Parietal lobe (tissue), 2 donors: ENCODE measurements around the gene ZNF620.

DNA sequence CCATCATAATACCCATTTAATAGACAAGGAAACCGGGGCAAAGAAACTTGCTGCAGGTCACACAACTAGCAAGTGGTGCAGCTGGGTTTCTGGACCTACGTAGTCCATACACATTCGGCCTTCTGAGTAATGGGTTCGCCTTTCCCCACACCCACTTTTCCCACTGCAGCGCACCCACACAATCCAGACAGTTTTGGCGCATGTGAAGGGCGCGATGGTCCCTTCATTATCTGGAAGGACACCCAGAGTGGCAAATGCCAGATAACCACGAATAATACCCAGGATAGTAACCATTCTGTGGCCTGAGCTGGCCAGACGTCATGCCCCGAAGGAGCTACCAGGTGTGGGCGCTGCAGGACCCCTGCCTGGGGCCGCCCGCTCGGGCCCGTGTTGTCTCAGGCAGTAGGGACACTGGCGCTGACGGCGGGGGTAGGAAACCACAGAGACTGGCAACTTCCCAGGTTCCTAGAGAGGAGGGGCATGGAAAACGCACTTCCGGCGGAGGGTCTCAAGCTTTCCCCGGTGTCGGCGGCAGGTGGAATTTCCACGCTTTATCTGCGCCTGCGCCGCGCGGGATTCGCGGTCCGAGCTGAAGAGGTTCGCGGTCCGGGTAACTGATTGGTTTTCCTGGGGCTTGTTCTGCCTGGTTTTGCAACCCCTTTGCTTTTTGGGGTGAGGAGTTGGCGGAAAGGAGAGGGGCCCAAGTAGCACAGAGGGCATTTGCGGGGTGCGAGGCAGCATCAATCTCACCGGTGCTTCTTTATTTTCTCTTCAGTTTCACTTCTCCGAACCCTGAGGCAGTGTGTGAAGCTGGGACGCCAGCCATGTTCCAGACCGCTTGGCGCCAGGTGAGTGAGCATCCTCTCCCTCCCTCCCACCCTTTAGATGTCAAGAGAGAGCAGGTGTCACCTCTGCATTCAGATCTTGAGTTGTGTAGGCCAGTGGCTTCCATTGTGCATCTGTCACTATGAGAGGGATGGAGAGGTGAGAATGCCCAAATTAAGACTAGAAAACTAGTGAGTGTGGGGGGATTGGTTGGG is at the start of gene ZNF620:
TSS of gene ZNF620 (plus strand) at position 511 of the 1,040 bp plus-strand sequence.
- RAMPAGE, long total RNA = no peak

- RAMPAGE, long total RNA = no peak
Observed at GRCh38 chr3:40542291-40542902, 17.6 kb downstream of the ZNF621 start.

- RAMPAGE, long total RNA = no peak
Observed at GRCh38 chr3:40623831-40624077, 99.0 kb downstream of the ZNF621 start.

DNA sequence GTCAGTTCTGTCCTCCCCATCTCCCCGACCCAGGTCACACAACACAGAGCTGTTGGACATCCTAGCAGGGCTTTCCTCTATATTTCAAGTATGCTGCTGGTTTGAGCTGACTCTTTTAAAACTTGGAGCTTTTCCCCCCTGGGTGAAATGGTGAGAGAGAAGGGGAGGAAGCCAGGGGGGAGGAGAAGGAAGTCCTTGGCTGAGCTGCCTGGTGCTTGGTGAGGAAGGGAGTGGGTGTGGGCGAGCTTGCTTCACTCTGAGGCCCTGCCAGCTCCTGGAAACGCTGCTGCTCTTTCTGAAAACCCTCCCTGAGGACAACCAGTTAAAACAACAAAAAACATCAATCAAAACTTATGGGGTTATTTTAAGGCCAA is 165.9 kb downstream of the ZNF621 start:
- RAMPAGE, long total RNA = no peak

DNA sequence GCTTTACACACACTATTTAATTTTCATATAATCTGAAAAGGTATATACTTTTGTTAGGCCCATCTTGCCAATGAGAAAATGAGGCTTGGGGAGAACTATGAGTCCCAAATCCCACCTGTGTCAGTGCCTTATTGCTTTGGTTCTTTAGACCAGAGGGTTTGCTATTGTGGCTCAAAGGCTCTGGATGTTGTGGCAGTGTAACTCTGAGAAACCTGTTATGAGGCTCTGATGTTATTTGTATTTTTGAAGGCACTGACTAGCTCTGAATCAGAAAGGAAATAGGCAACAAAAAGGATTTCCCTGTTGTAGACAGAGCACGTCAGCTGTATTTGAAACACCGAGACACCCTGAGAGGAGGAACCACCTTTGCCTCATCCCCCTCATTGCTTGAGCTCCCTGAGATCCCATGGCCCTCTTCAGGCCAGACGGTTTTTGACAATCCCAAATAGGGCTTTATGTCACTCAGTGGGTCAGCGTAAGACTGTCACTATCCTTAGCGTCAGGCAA is 254.1 kb downstream of the ZNF621 start:
- RAMPAGE, long total RNA = no peak

GRCh38 chr3:40975439-40976421 is 223.6 kb upstream of the CTNNB1 start:
- RAMPAGE, long total RNA = no peak

DNA sequence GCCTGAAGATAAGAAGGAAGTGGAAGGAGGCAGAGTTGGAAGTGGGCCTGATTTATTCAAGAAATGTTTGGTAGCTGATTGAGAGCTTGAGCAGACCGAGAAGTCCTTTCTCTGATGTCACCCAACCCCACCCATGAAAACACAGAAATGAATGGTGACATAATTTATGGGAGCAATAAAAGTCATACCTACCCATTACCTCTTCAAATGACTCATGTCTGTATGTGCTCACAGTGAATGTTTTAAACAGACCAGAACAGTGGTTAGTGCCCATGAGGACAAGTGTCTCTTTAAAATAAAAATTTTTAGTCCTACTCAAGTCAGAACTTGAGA is 39.5 kb upstream of the CTNNB1 start:
- RAMPAGE, long total RNA = no peak

GRCh38 chr3:41223573-41223940 is 24.3 kb downstream of the CTNNB1 start:
- RAMPAGE, long total RNA = no peak

DNA sequence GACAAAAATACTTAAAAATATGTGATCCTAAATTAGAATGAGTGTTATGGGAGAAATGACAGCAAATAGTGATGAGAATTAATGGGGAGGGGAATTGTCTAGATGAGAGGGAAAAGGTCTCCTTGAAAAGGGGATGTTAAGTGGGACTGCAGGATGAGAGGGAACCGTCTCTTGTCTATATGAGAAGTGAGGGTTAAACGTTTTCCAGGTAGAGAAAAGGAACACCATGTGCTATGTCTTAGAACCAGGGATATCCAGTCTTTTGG is 31.2 kb downstream of the CTNNB1 start:
- RAMPAGE, long total RNA = no peak

DNA sequence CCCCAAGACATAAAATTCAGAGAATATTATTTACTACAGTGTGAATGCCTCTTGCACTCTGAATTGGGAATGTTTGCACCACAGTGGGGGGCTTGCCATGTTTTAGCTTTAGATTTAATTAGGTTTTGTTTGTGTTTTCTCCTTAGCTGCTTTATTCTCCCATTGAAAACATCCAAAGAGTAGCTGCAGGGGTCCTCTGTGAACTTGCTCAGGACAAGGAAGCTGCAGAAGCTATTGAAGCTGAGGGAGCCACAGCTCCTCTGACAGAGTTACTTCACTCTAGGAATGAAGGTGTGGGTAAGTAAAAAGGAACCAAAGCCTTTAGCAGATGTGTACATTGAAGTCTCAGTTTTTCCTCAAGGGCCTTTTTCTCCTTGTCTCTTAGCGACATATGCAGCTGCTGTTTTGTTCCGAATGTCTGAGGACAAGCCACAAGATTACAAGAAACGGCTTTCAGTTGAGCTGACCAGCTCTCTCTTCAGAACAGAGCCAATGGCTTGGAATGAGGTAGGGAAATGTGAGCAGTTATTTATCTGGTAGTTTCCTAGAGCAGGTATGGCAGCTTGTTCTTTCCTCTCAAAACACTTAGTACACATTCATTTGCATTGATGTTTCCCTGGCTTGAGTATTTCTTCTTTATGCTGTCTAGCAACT is 37.0 kb downstream of the CTNNB1 start:
- RAMPAGE, long total RNA = no peak

DNA sequence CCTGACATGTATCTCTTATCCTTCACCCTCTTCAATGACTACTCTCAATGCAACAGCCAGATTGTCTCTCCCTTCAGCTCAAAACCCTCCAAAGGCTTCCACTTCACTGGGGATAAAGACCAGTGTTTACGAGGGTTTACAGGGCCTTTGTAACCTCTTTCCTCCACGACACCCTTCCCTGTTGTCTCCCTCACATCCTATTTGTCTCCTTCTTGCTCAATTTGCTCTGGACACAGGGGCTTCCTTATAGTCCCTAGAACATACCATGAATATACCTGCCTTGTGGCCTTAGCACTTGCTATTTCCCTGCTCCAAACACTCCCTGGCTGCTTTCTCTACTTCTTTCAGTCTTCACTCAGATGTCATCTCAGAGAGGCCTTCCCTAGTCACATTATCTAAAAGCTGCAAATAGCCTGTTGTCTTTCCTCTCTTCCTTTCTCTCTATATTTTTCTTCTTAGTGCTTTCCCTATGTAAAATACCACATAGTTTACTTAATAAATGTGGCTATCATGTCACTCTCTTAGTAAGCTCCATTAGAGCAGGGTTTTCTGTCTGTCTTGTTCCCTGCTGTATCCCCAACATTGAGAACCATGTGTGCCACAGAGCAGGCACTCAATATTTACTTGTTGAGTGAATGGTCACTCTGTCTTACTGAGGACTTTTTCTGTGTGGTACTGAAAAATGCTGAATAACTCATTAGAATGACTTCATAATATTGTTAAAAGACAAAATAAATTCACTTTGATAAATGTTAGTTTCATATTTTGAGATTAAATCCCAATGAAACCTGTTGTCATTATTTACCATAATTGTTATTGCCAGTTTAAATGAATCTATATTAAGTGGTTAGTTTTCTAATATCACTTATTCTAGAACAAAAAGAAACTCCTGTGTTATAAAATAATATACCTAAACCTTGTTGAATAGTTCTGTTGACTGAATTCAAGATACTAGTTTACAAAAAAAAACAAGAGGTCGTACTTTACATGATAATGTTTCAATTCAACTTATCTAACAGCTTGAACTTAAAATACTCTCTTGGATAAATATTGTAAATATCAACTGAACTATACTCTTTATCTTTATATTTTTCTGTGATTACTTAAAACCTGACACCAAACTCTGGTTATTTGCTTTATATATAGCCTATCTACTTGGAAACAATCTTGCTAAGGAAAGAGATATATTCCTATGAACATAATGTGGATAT is 182.8 kb downstream of the CTNNB1 start:
- RAMPAGE, long total RNA = no peak

DNA sequence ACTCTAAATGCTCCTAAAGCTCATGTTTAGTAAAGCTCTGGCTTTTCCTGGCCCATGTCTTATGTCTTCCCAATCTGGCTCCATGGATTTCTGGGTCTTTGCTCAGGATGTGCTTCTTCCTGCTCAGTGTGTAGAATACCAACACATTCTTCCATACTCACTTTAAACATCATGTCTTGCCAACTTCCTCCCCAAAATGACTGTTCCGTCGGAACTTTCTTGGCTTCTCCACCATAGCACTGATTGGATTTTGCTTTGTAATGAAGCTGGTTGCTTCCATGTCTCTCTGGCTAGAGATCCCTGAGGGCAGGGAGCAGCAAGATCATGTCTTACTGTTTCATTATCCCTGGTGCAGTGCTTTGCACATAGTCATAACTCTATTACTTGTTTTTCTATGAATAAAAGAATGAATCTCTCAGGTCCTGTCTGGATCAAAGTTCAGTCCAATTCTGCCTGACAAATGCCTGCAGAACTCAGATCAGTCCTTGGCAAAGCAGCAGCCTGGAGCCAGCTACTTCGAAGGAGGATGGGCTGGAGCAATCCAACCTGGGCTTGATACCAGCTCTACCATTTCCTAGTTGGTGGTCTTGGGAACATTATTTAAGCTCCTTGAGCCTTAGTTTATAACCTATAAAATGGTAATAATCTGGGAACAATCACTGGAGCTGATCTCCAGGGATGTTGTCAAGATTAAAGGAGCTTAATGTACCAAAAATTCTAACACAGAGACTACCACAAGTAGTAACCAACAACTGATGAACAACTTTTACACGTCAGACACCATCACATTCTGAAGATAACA is 194.2 kb downstream of the CTNNB1 start:
- RAMPAGE, long total RNA = no peak

- RAMPAGE, long total RNA = no peak
Observed at GRCh38 chr3:41537028-41537624, 337.8 kb downstream of the CTNNB1 start.

DNA sequence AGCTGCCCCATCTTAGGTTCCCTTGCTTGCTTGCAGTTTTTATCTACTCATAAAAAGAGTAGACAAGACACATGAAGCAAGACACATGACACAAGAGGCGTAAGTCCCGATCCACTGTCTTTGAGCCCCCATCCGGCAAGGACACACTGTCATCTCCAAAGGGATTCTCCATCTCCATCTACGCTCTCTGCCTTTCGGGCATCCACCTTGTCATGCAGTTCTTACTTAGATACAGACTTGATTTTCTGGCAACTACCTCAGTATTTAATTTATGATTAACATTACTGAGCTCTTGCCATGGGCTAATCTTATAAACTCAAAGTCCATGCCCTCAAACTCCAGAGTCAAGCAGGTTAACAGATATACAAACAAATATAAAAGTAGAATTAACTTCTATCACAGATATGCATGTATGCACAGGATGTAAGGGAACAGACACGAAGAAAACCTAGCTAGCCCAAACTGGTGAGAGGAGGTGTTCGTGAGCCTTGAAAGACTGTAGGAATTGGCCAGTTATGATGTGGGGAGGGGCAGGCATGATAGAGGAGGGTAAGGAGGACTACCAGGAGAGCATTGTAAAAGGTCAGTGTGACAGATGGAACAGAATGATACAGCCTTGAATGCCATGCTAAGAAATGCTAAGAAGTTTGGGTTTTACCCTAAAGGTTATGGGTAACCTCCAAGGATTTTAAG is 334.4 kb downstream of the ULK4 start:
- RAMPAGE, long total RNA = no peak

GRCh38 chr3:42043560-42043964 is 47.6 kb upstream of the TRAK1 start:
- RAMPAGE, long total RNA = no peak

- RAMPAGE, long total RNA = no peak
Observed at GRCh38 chr3:42057562-42058027, 33.6 kb upstream of the TRAK1 start.

- RAMPAGE, long total RNA = no peak
Observed at GRCh38 chr3:42516201-42516807, 13.9 kb downstream of the VIPR1 start.

- RAMPAGE, long total RNA = no peak
Observed at GRCh38 chr3:42529634-42529925, 27.1 kb downstream of the VIPR1 start.

GRCh38 chr3:42600015-42600585 is 386 bp upstream of the NKTR start:
- RAMPAGE, long total RNA = no peak

DNA sequence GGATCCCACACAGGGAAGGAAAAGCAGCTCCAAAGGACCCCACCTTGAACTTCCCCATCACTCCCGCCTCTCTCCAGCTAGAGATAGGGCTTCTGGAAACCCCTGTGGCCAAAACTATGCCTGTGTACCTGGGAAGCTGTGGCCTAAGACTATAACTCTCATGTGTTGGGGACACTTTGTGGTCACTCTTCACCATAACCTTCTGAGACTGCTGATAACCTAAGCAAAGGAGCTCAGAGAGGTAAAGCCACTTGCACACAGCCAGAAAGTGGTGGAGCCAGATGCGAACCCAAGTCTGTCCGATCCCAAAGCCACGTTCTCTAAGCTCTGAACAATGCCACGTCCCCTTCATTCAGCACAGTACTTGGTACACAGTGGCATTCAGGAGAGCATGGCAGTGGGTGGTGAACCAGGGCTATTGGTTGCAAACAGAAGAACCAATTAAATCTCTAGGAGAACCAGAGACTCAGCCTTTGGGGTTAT is 15.6 kb upstream of the KLHL40 start:
- RAMPAGE, long total RNA = no peak